Placental epithelial cell (primary cell): Measurements from ENCODE around the genes LTV1, FBXO30 and ADGB.

GRCh38 chr6:143842349-143843438 is at the start of gene LTV1:
TSS of gene LTV1 (plus strand) at chr6:143843338.
- CAGE, long polyA plus RNA: no peak

DNA sequence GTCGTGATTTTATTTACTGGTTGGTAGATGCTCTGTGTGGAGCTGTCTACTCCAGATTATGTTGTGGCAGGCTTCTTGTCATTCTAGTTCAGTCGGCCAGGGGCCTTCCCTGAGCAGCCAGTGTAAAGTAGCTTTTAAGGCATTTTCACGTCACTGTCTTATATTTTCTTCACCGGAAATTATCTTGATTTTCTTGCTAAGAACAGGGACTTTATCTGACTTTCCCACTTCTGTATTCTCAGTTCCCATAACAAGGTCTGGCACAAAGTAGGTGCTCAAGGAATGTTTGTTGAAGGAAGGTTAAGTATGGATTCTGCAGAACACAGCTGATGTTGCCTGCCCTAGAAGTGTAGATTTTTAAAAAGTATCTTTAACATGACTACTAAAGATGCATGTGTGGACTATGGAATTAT is 887 bp downstream of the LTV1 start:
- CAGE, long polyA plus RNA: no peak

DNA sequence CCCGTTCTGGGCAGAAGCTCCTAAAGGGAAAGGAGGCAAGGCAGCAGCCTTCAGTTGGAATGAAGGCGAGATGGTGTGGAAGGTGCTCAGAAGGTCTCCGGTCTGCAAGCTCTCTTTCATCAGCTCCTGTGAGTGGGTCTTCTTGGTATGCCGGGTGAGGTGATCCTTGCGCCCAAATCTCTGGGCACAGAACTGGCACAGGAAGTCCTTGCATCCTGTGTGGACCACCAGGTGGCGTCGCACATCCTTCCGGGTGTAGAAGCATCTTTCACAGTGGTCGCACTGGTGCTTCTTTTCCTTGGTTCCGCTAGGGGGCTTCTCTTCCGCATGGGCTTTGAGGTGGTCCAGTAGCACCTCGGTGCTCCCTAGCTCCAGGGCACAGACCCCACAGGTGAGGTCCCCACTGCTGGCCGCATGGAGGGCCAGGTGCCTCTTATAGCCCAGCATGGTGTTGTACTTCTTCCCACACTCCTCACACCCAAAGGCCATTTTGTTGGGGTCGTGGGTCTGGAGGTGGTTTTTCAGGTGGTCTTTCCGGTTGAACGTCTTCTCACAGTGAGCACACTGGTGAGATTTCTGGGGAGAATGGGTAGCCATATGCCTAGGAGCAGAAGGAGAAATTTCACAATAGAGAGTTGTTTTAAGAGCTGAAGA is 65.9 kb downstream of the PLAGL1 start:
- CAGE, long polyA plus RNA: no peak

DNA sequence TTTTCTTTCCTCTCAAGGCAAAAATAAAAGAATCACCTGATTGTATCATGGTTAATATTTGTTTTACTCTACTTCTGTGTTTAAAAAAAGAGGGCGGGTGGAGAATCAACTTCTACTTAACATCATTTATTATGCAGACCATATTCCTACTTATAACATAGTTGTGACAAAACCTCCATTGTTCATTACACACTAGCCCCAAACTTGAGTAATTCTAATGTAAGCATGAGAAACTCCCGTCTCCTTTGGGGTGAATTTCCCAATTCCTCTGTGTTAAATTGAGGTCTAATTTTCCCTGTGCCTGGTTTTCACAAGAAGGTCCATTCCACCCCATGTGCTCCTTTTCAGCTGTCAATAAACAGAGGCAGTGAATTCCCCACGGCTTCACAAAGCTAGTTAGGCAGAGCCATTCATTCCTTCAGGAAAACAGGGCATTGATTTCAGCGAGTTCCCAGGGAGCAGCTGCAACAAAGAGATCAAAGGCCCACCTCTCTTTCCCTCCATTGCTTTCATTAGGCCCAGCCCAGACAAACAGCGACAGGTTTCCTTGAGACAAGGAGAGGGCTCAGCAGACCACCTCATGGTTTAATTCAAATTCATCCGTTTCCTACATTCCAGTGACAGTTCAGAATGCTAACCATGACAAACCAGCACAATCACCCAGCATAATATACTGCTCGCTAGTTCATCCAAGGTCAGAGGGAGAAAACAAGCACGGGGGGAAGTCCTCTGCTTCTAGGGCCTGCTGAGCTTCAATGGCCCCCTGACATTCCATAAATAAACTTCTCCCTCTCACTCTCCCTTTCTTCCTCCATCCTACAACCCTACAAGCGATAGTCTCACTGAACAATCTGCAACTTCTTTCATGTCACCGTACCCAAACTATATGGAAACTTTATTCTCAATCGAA is 35.0 kb downstream of the PLAGL1 start:
- CAGE, long polyA plus RNA: no peak

DNA sequence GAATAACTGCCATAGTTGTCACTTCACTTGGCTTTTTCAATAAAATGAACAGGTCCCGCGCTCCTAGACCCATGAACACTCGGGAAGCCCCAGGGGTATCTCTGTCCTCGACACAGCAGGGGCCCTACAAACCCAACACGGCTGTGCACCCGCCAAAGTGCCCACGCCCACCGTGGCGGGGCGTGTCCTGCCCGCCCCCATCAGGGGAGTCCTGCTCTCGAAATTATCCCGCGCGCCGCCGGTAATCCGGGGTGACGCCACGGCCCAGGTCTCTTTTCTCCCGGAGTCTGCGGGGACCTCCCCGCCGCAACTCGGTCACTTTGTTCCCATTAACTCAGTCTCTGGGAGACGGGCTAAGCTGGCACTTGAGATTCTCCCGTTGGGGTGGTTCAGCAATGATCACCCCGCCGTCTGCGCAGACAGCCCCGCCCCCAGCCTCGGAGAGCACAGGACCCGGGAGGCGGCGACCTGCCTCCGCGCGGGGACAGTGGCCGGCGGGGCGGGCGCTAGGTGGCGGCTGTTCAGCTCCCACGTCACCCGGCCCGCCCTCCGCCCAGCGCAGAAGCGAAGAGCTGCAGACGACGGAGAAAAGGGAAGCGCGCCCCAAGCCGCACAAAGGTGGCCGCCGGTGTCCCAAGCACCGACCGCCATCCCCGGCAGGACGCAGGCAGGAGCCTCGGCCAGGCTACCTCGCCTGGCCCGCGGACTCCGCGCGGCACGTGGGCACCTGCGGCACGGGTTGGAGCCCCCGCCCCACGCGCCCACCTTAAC is 31.6 kb downstream of the SF3B5 start:
- CAGE, long polyA plus RNA: no peak

DNA sequence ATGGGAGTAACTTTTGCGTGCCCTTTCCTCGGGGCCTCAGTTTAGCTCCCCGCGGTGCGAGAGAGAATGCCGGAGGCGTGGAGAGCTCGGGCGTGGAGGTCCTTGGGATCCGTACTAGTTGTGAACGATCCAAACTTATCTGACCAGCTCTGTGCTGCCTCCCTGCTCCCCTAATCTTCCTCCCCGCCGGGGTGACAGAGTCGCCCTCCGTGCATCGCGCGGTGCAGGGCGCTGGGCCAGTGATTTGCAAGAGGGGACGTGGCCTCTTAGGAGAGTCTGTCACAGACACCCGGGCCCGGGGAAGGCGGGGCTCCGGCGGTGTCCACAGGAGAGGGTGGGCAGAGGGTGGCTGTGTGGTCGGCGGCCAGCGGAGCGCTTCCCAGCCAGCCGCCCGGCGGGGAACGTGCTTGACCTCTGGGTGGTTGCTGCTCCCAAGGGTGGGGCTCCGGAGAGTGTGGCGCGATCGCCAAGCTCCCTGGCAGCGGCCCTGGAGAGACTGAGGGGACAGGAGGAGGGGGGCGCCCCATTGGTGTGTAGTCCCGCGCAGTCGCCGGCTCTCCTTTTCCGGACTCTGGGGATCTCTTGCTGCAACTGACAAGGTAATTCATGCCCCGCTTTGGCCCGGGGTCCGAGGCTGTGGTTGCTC is 961 bp downstream of the UTRN start:
- CAGE, long polyA plus RNA: no peak

GRCh38 chr6:144326752-144327668 is 41.9 kb downstream of the UTRN start:
- CAGE, long polyA plus RNA: no peak

- CAGE, long polyA plus RNA: no peak
Measured at GRCh38 chr6:144342788-144343300, 57.7 kb downstream of the UTRN start.

DNA sequence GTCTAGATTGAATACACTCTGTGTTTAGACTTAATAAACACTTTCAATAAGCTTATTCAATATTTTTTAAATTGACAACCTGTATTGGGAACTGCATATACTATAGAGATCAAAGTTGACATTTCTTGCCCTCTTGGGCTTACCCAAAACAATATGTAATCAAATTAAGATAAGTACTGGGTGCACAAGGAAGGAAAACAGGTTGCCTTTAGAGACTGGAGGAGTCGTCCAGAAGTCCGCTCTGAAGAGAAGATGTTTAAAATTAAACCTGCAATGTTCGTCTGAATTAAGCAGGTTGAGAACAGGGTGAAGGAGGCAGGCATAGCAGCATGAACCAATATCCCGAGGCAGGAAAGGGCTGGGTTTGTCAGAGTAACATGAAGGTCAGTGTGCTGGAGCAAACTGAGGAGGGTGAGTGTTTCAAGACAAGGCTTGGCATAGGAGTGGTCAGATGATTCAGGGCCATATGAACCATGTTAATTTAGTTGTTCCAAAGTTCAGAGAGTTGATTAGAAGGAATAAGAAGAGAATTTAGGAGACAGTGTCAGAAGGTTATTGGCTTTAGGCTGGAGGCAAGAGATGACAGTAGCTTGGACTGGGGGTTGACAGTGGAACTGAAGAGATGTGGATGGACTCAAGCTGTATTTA is 93.2 kb downstream of the UTRN start:
- CAGE, long polyA plus RNA: no peak

DNA sequence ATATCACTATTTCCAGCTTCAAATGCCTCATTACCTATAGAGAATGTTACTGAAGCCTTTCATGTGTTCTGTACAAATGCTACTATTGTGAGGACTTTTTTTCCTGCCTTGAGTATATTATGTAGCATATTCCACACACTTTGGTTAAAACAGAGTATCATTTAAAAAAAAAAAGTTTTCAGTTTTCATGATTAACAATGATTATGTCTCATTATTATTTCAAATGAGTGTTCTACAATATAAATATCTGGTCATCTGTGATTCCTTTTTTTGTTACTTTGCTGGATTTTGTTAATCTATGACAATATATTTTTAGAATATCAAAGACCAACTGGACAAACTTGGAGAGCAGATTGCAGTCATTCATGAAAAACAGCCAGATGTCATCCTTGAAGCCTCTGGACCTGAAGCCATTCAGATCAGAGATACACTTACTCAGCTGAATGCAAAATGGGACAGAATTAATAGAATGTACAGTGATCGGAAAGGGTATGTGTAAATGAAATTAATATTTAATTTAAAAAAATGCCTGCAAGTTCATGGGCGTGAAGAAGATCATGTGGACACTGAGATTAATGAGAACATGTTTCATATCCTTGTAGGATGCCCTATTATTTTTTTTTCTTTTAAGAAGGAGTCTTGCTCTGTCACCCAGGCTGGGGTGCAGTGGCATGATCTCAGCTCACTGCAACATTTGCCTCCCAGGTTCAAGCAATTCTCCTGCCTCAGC is 237.7 kb downstream of the UTRN start:
- CAGE, long polyA plus RNA: no peak

GRCh38 chr6:144661221-144661637 is 376.1 kb downstream of the UTRN start:
- CAGE, long polyA plus RNA: no peak

DNA sequence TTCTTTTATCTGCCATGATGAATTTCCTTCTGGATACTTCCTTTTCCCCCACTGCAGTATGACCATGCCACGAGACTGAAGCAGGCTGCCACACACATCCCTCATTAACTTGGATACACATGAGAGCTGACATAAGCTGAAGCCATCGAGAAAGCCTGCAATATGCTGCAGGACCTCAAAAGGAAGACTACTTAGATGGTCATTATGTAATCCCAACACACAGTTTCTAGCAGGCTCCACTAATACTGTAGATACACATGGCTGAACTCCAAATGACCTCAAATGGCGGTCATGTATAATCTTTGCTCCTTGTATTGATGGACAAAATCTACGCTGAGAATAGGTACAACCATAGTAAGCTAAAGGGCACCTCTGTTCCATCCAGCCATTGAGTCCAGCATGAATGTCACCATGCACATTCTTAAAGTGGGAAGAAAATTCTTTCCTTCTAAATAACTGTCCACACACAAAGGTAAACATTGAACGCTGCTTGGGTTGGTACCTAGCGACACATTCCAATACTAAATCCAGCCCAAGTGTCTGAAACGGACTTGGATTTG is 10.1 kb downstream of the FBXO30 start:
- CAGE, long polyA plus RNA: no peak

DNA sequence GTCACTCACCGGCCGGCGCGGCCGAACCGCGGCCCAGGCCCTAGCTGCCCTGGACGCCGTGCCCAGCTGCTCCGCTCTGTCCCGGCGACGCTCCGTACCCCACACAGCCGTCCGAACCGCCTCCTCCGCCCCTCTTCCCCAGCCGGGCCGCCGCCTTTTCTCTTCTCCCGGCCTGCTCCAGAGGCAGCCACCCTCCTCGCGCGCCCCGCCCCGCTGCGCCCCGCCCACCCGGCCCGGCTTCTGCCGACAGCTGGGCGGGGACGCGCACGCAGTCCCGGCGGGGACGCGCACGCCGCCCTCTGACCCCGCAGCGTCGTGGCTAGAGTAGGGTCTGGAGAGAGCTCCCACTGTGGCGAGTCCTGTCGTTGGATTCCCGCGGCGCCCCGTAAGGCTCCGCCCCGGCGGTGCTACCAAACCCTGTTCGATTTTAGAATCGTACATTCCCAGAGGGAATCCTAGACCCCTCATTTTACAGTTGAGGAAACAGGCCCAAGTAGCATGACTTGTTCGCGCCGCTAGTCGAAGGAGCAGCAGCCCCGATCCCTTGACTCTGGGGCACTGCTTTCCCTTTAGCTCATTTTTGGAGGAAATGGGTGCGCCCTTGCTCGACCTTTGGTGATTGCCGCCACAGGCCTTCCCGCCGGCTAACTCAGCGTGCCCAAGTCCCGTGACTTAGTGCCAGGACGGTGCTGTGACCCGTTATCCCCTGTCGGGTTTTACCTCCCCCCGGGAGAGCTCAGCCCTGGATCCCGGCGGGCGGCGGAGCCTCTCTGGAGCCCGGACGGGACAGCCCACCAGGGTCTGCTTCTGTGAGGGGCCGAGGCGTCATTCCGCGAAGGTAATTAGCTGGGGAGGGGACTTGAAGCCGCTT is at the start of gene FBXO30:
FBXO30 (minus strand) TSS at position 202 of the 871 bp plus-strand sequence.
- CAGE, long polyA plus RNA: no peak

GRCh38 chr6:145866954-145867376 is 52.4 kb upstream of the FBXO30 start:
- CAGE, long polyA plus RNA: no peak

- CAGE, long polyA plus RNA: no peak
Measured at GRCh38 chr6:146598737-146599266, at the start of gene ADGB. TSS of gene ADGB (plus strand) at chr6:146598972.

DNA sequence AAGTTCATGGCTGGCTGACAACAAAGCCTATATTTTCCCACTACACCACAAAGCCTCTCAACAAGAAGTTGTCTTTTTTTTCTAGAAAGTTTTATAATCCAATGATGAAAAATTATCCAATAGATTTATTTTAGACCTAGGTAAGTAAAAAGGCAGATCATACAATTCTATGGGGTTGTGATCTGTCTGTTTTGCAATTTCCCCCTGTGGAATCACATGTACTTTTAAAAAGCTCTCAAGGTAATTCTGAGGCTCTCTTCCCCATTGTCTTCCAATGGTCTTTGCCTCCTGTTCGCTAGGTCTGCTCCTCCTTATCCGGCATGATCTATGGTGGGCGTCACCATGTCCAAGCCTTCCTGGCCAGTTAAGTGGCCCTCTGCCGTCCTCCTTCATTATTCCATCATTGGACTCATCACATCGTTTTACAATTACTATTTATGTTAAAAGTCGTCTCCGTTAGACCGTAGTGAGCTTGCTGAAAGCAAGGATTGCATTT is 2.4 kb upstream of the STXBP5 start:
- CAGE, long polyA plus RNA: no peak

DNA sequence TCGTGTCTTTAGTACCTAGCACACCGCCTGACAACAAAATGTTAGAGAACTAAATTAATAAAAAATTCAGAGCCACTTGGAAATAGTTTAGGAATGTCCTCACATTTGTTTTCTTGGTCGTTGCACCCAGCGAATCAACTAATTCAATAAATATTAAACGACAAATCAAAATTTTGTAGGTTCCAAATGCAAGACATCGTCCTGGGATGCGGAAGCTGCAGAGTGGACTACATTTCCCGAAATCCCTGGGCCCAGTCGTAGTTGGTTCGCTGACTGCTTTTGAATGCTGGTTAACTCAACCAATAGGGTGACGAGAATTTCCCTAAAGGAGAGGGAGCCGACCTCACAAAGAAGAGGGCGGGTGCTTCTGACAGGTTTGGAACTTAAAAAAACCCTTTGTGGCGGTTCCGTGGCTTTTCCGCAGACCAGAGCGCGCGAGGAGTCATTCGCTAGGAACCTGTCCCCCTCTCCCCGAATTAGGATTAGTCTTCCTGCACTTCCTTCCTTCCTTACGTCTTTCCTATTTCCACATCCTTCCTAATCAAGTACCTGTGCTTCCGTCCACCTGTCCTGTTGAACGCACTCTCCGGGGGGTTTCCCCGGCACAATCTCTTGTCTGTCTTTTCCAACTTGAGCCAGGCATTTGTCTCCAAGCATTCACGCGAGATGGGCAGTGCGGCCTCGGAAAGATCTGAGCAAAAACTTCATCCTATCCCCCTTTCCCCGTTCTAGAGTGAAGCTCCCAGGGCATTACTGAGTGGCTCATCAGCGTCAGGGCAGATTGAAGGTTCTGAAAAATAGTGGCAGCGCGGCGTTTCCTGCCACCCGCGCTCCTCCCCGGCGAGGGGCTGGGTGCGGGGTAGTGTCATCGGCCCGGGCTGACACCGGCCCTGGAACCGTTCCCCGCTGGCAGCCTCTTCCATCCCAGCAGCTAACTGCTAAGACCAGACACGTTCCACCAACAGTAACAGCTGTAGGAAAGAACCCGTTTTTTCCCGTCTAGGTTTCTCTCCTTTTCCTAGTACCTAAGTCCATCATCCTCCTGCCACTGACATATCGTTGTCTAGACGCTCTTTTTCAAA is 1.6 kb upstream of the STXBP5 start:
- CAGE, long polyA plus RNA: no peak

GRCh38 chr6:147247051-147247864 is 43.0 kb downstream of the STXBP5 start:
- CAGE, long polyA plus RNA: no peak

- CAGE, long polyA plus RNA: no peak
Measured at GRCh38 chr6:147250262-147251470, 46.4 kb downstream of the STXBP5 start.

GRCh38 chr6:147251471-147252202 is 47.4 kb downstream of the STXBP5 start:
- CAGE, long polyA plus RNA: no peak